ENCODE results near the gene BTBD3.

DNA sequence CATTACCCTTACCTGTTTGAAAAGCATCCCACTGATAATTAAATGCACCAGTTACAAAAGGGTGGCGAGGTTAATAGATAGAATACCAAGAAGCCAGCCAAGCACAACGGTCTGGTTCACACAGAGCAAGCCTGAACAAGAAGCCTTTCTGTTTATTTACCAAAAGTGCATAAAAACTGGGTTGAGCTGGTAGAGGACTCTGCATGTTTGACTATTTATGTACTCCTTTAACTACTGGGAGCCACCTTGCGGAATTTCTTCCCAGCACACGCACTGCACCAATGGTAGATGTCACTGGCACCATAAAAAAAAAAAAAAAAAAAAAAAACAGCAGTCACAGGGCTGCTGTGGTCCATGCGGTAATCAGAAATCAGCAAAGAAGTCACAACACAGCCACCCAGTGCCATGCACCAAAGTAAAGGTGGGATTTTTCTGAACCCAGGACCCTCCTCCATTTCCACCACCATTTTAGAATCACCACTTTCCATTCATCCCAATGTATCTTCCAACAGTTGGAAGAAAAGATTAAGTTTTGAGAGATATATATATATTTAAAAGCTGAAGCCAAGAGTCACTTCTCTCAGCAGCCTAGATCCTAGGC lies 5.9 kb downstream of the JAG1 start:
- RRBS, result no CpG with 5 or more reads among the region's 5 CpGs

DNA sequence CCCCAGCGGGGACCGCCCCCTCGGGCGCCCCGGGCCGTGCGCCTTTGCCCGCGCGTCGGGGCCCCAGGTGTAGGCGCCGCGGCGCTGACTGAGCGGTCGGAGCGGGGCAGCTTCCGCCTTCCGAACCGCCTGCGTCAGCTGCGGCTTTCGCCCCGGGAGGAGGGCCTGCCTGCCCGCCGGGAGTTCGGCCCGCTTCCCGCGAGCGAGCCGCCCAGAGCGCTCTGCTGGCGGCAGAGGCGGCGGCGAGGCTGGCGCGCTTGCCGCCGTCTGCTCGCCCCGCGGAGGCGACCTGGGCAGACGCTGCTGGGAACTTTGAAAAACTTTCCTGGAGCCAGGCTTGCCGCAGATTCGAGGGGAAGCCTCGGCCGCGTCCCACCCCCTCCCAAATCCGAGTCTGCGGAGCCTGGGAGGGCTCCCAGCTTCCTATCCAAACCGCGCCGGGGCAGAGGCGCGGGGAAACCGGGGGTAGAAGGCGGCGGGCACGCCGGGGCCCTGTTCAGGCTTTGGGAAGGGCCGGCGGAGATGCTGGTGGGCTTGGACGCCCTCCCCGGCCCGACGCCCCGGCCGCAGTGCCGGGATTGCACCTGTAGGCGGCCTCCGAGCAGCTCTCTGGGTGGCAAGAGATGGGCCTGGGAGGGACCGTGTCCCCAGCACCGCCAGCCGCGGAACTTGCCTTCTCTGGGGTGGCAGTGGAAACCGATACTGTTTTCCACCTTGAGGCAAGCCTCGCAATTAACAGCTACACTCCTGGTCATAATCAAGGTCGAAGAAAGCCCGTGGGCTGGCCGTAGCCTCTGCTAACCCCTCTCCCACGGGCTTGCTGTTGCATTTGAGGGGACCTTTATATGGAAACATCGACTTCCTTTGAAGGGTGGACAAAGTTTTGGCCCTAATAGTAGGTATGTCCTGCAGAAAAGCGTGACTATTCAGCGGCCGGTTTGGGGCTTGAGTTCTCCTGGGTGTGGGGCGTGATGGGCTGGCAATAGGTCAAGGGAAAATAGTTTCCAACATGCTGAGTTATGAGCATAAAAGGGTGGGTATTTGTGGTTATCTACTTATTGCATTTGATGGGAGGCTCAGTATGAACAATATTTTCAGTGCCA lies 851 bp upstream of the JAG1 start:
- RRBS, result no CpG with 5 or more reads among the region's 90 CpGs

GRCh38 chr20:11072938-11073365 lies 399.2 kb upstream of the JAG1 start:
- RRBS, result no CpG with 5 or more reads among the region's 1 CpG

GRCh38 chr20:11196203-11196705 lies 522.5 kb upstream of the JAG1 start:
- RRBS, result no CpG with 5 or more reads among the region's 4 CpGs

GRCh38 chr20:11267296-11267767 lies 593.5 kb upstream of the JAG1 start:
- RRBS, result no CpG with 5 or more reads among the region's 4 CpGs

DNA sequence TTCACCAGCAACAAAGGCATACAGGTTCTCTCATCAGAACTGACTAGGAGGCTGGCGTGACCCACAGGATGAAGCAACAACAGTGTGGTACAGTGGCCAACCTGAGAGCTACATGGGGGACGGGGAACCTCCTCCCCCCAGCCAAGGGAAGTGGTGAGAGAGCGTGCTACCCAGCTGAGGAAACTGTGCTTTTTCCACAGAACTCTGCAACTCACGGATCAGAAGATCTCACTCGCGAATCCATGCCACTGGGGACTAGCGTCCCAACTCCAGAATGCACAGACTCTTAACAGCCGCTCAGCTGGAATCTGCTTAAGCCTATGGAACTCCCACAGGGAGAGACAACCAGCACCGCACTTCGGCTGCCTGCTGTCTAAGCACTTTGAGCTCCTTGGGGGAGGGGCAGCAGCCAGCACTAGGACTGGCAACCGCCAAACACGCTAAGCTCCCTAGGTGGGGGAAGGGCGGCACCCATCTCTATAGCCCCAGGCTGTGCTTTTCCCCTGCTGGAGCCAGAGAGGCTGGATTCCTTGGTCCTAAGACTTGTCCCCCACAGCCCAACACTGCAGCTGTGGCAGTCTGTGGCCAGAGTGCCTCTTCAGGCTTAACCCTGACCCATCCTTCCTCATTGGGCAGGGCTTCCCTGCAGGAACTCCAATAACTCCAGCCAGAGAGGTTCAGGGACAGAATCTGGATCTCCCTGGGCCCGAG lies 538.2 kb upstream of the BTBD3 start:
- RRBS, result no CpG with 5 or more reads among the region's 14 CpGs

DNA sequence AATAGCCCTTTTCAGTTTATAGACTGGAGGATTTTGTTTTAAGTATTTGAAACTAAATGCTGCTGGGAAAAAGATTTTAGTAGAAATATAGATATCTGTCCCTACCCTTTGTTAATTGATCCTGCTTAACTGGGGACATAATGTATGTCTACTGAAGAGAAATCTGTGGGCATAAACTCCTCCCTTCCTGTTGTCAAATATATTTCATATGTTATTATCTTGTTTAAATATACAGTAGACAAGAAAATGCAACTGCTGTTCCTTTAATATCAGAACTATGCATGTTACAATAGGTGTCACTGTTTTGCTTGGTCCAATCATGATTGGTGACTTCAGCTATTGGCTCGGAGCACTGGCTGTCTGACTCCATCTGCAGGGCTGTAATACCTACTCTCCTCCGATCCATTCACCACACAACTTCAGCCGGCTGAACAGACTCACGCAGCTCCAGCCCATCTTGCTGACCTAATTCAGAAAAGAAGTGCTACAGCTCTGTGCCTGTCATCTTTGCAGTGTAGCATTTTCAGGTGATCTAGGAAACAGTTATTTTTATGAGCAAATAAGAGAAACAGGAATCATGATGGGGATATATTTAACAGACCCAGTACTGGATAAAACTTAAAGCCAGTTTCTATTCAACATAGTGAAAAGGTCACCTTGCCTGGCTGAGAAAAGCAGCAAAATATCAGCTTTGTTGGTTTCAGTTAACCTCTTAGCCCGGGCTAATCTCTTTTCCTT lies at the start of gene BTBD3:
BTBD3 (plus strand) TSS at position 409 of the 738 bp plus-strand sequence.
- RRBS, result no CpG with 5 or more reads among the region's 5 CpGs

DNA sequence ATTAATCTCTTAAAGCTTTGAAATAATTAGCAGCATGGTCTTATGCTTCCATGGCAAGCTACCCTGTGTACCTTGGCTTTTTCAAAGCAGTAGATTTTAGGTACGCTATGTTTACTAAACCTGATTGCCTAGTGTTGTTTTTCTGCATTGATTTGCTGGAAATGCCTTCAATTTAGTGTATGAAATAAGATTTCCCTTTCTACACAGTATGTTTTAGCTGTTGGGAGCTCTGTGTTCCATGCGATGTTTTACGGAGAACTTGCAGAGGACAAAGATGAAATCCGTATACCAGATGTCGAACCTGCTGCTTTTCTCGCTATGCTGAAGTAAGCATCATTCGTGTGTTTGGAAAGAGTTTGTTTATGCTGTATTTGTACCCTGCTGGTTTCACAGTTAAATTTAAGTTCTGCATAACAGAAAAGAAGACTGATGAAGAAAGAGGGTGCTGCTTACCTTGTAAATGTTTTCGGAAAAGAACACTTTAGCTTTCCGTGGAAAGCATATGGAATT lies 1.9 kb downstream of the BTBD3 start:
- RRBS, result no CpG with 5 or more reads among the region's 9 CpGs

- RRBS, result no CpG with 5 or more reads among the region's 3 CpGs
Measured at GRCh38 chr20:12098383-12098936, 180.8 kb downstream of the BTBD3 start.

DNA sequence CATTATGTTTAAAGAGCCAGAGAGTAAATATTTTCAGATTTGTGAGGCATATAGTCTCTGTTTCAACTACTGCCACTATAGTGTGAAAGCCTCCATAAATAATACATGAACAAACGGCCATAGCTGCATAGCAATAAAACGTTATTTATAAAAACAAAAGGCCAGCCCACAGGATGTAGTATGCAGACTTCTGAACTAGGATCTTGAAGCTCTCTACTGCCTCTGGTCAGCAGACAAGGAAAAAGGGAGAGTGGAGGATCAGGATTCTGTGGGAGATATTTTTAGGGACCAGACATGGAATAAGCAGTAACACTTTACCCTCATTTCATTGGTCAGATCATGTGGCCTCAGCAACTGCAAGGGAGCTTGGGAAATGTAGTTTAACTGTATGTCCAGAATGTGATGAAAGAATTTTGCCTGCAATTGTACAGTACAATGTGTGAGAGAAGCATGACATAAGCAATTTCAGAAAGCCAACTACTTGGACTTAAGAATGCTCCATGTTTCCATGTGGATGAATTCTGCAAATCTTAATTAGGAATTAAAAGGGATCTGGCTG lies 414.1 kb upstream of the SPTLC3 start:
- RRBS, result no CpG with 5 or more reads among the region's 2 CpGs

- RRBS, result no CpG with 5 or more reads among the region's 3 CpGs
Measured at GRCh38 chr20:13029806-13030450, 21.2 kb downstream of the SPTLC3 start.

DNA sequence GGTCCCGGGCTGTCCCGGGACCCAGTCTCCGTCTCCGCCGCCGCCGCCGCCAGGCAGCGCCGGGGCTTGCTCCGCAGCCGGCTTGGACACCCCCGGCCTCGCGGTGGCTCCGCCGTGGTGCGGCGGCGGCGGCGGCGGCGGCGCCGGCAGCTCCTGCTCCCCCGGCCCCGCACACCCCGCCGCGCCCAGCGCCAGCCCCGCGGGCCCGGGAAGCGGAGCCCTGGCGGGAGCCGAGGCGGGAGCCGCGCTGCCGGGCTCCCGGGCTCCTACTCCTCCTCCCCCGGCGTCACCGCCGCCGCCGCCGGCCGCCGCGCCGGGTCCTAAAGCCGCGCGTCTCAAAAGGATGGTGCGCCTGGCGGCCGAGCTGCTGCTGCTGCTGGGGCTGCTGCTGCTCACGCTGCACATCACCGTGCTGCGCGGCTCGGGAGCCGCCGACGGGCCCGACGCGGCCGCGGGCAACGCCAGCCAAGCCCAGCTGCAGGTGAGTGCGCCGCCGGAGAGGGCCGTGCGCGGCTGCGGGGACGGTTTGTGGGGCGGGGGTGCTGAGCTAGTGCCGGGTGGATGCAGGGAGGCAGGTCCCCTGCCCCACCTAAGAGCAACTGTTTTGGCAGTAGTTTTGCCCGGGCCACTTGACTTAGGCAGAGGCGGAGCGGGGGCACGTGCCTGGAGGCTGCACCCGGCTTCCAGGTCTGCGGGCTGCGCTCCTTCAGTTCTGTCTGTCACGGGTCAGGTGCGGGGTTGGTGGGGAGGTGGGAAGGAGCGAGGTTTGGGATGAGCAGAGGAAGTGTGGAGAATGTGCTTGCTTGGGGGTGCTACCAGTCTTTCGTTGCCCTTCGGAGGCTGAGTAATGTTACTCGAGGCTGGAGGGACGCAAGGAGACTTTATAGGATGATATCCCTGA lies 610 bp downstream of the ISM1 start:
- RRBS, result 9% methylated on average over 49 of the region's 98 CpGs

DNA sequence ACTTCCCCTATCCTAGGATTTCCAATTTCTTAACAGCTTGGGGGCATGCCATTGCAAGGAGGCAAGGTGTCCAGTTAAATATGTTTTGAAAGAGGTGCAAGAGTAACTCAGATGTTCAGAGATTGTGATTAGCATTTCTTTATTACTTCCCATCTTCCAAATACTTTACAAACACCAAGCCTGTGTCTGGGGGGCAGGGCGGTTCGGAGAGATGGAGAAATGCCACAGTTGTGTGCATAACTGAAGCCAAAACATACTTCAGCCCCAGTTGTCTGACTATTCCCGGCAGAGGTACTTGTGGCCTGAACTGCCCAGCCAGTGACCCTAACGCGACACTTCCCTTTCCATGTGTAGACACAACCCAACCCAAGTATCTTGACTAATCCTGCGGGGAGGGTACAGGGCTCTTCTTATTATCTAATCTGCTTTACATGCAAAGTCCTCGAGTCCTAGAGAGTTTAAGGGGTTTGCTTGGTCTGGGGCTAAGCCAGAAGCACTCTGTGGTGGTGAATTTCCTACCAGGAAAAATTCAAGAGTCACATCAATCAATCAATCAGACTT lies 46.1 kb downstream of the ISM1 start:
- RRBS, result no CpG with 5 or more reads among the region's 7 CpGs

GRCh38 chr20:13307427-13307875 lies 86.4 kb downstream of the ISM1 start:
- RRBS, result no CpG with 5 or more reads among the region's 6 CpGs

GRCh38 chr20:13782303-13783264 lies 2.1 kb downstream of the ESF1 start:
- RRBS, result no CpG with 5 or more reads among the region's 14 CpGs

DNA sequence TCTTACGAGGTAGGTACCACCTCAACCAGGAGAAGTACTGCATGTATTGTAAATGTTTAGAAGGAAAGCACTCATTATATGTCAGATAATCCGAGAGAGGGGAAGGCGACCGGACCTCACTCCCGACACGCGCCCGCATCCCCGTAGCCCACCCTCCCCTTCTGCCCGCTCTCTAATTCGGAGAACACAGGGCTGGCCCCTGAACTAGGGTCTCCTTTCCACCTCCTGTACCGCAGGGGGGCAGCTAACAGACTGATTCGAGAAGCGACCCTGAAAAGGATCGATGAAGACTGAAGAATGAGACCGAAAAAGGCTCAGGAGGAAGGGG lies 325 bp downstream of the ESF1 start:
- RRBS, result no CpG with 5 or more reads among the region's 16 CpGs

GRCh38 chr20:13800821-13801209 lies 16.0 kb downstream of the NDUFAF5 start:
- RRBS, result no CpG with 5 or more reads among the region's 7 CpGs

DNA sequence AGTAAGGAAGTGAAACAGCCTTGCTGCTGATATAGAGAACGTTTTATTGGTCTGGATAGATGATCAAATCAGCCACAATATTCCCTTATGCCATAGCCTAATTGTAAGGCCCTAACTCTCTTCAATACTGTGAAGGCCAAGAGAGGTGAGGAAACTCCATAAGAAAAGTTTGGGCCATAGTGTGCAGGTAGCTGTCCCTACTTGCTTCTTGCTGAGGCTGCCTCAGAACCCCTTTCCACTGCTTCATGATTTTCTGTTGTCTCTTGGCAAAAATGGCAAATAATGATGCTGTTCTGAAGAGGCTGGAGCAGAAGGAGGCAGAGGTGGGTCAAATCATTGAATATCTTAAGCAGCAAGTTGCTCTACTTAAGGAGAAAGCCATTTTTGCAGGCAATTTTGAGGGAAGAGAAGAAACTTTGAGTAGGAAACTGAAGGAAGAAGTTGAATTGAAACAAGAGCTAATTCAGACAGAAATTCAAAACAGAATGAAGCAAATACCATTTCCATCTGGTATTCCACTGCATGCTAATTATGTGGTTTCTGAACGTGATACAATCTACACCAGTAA lies 131.9 kb downstream of the MACROD2 start:
- RRBS, result no CpG with 5 or more reads among the region's 2 CpGs

DNA sequence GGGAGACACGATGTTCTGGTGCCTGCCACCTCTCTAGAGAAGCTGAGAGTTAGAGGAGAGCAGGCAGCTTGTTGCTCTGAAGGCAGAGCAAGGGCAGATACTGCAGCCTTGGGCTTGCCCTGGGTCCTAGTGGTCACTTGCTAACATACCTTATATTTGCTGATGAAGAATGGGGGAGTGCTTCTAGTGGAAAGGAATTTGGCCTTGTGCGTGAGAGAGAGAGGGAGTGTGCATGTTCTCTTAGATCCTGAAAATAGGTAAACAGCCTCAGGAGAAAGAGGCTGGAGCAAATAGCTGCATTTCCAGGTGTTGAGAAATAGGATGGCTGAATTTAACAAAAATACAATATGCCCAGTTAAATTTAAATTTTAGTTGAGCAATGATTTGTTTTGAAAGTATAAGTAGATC lies 724.5 kb upstream of the FLRT3 start:
- RRBS, result no CpG with 5 or more reads among the region's 2 CpGs

DNA sequence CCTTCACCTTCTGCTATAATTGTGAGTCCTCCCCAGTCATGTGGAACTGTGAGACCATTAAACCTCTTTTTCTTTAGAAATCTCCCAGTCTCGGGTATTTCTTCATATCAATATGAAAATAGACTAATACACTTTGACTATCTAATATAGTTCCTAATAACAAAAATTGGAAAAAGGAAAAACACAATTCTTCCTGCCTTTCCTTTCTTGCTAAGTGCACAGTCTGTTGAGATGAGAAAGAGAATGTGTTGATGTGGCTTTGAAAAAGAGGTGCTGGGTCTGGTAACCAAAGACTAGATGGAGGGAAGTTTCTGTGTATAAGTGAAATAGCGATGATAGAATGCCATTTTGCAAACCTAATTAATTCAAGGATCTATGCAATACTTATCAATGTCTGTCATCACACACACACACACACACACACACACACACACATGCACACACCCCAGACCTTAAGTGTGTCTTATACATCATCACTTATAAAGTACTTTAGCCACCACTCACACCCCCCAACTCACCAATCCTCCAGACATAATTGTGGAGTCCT lies 957.9 kb upstream of the FLRT3 start:
- RRBS, result no CpG with 5 or more reads among the region's 2 CpGs

Measured in GM12891 (cell line).